H9 (cell line): ENCODE measurements around the genes BTNL8, TRIM41 and TRIM52.

DNA sequence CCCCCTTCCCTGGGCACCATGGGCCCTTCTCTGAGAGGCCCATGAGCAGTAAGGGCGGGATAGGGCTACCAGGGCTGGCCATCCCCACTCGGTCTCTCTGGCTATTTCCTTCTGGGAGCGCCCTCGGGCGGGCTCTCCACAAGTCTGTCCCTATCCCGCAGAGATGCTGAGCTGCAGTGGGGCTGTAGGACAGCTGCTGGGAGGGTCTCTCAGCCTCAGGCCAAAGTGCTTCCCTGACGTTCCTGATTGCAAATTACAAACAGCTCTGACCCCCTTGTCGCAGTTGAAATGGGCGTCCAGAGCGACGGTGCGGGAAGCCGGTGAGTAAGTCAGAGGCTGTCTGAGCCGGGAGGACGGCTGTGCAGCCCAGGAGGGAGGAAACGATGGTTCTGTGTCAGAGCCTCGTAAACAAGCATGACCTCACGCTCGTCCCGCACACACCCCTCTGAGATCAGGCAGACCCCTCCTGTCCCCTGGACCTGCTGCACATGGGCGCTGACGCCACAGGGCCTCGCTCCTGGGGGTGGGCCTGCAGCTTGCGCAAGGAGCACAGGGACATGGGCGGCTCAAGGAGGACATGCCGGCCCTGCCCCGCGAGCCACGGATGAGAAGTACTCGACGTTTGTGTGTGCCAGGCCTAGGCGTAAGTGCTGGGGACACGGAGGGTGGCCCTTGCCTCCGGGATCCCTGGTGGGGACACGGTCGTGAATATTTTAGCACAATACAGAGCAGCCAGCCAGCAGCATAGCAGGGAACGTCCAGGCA, 36.4 kb upstream of the GFPT2 start:
- PRO-cap = no peak

GRCh38 chr5:180590064-180590783, 1.1 kb downstream of the SCGB3A1 start:
- PRO-cap = no peak

DNA sequence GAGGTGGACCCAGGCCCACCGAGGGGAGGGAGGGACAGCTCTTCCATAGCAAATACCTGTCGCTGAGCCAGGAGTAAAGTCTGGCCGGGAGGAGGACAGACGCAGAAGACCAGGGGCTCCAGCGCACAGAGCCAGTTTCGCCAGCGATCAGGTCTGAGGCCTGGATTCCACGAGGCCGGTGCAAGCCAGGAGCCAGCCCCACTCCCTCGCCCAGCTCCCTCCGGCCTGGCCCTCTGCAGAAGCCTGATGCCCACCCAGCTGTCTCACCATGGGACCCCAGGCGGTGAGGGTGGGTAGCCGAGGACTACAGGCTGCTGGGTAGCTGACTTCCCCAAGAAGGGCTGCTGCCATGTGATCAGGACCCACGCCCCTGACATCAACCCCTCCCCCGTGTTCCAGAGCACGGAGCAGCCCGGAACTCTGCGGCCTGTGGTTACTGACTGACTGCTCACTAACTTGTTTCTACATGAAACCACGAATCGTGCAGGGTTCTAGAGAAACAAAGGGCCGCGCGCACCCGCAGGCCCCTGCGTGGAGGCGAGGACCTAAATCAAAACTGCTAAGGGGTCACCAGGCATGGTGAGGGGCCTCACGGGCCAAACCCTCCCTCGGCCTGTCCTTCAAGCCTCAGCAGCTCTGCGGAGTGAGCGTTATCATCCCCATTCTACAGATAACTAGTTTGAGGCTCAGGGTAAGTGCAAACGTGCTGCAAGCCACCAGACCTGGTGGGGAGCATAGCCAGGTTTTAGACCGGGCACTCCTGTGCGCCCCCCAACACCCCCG, 1.1 kb upstream of the MGAT1 start:
- PRO-cap = no peak

- PRO-cap = no peak
These were observed 4.5 kb upstream of the MGAT1 start for GRCh38 chr5:180807159-180807478.

GRCh38 chr5:180817780-180818288, 15.2 kb upstream of the MGAT1 start:
- PRO-cap = no peak

GRCh38 chr5:180866247-180867005, 5.3 kb upstream of the ZFP62 start:
- PRO-cap = no peak

- PRO-cap = no peak
These were observed at the start of gene BTNL8 for GRCh38 chr5:180898622-180899426. Gene BTNL8 (plus strand): TSS chr5:180899159.

DNA sequence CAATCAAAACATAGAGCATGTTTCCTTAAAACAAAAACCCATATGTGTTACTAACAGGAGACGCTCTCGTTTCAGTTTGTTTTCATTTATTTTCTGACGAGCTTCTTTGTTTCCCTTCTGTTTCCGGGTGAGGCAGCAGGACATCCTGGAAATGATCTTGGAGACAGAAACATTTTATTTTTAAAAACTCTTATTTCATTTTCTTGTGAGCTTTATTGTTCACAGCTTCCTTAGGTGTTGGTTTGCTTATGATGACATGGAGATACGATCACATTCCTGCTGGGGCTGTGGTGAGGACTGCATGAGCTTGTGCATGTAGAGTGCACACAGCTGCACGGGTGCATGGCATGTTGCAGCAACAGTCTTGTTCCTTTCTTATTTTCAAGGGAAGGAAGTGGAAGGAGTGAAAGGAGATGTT, 1.1 kb downstream of the BTNL8 start:
- PRO-cap = no peak

DNA sequence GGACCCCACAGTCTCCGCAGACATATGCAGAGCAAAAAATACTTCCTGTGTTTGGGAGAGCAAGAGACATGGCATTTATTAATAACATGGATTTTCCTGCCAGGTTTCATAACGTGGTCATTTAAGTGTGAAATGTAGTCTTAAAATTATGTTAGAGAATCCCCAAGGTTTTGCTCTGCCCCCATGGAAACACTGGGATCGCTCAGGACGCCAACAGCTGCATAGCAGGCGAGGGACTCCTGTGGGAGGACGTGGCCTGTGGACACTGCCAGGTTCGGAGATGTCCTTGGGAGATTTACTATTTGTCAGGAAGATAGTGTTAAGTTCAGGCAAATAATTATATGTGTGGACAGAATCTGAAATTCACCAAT, 929 bp downstream of the BTNL9 start:
- PRO-cap = no peak

- PRO-cap = no peak
These were observed 13.8 kb downstream of the BTNL9 start for GRCh38 chr5:181053641-181054404.

GRCh38 chr5:181191048-181191683, 13.8 kb downstream of the TRIM7 start:
- PRO-cap = no peak

DNA sequence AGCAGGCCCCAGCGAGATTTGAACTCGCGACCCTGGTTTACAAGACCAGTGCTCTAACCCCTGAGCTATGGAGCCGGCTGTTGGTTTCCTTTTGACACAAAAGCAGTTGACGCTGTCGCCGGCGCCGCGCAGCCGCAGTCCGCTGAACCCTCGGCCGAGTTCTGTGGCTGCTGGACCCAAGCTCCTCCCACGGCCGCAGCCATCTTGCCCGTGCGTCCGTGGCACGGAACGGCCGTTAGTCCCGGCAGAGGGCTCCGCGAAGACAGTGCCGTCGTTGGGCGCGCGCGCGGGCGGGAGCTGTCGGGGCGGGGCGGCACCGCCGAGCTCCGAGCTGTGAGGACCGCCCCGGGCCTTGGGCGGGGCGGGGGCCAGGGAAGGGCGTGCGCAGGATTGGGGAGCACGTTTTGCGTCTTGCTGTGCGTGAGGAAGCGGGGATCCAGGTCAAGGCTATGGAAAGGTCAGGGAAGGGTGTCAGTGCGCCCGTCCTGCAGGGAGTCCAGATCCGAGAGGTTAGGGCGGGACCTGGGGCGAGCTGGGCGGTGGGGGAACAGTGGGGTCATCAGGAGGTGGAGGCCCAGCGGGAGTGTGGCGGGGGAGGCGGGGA, 13.2 kb downstream of the TRIM7 start:
- PRO-cap = bidirectional peak, plus-strand start at position 238 of the sequence, minus-strand start at position 82 of the sequence

DNA sequence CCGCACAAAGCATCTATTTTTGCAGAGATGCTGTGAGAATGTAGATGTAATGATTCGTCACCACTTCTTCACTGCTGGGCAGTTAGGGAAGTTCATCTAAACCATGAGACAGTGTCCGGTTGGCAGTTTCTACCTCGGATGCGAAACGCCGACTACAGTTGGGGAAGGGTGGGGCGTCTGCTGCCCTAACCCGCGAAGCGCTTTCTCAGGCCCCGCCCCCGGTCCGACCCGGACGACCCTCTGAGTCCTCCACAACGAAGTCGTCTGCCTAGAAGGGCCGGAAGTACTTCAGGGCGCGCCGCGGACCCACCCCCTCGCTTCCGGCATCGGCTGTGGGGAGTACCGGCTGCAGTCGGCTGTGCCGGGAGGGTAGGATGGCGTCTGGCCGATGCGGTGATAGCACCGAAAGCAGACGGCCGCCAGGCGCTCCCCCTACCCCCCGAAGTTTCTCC, at the start of gene TRIM41:
TSS of gene TRIM41 (plus strand) at position 317 of the 452 bp plus-strand sequence.
- PRO-cap = bidirectional peak, plus-strand start at position 351 of the sequence, minus-strand start at position 154 of the sequence

GRCh38 chr5:181241236-181242048, 2.3 kb downstream of the RACK1 start:
- PRO-cap = bidirectional peak, plus-strand start at chr5:181241781, minus-strand start at chr5:181241565

GRCh38 chr5:181259202-181260355, 1.4 kb downstream of the TRIM52 start:
- PRO-cap = no peak

- PRO-cap = bidirectional peak, plus-strand start at chr5:181261213, minus-strand start at chr5:181261085
These were observed at the start of gene TRIM52 for GRCh38 chr5:181261023-181261300. Gene TRIM52 (minus strand): TSS chr5:181261143.